ENCODE results near the genes PAPOLB and RSPH10B.

DNA sequence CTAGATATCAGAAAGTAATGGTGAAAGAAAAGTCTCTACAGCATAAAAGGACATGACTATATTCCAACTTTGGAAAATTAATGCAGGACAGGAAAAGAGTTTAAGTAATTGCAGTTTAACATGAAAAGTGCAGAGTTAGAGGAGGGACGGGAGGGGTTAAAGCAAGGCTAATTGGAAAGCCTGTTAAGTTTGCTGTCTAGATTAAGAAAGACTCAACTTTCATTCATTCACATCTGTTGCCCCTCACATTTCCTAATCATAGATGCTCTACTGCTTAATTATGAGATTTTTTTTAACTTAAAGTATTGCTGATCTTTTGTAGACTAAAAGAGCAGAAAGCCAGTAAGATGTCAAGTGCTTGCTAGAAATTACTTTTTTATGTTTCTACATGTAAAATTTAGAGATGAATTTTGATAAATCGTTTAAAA, 3.7 kb downstream of the PAPOLB start:
- PRO-cap, result no peak
- RRBS, 2 experiments, result no CpG with 5 or more reads among the region's 2 CpGs

DNA sequence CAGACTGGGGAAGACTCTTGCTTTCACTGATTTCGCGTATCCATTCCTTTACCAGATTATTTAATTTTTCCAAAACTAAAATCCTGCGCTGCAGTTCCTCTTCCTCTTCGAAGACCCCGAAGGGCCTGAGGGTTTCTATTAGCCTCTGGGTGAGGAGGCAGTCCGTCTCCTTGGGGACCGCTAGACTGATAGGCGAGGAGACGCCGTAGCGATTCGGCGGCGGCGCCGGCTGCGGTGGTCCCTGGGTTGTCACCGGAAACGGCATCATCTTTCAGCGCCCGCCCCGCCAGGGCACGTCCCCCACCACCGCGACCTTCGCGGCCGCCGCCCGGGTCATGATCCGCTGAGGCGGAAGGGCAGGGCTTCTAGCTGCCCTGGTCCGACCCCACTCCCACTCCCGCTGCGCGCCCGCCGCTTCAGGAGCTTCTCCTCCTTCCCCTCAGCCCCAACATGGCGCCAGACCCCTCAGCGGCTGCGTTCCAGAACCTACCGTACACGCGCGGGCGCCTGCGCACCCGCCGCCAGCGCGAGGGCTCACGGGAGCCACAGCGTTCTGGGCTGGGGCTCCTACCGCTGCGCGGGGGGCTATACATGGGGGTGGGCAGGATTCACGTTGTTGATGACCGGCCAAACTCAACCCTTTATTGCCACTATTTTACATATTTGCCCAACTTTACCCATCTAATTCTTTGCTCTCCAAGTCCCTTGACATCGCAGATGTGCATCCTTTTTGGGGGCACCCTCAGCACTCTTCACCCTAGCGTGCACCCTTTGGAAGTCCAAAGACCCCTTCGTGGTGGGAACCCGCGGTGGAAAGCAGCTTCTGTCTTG, at the start of gene PAPOLB:
Gene PAPOLB (minus strand): TSS at position 488 of the 831 bp plus-strand sequence.
- PRO-cap, result no peak
- RRBS, 2 experiments, result 7 to 10% methylated on average over 12 of the region's 63 CpGs

DNA sequence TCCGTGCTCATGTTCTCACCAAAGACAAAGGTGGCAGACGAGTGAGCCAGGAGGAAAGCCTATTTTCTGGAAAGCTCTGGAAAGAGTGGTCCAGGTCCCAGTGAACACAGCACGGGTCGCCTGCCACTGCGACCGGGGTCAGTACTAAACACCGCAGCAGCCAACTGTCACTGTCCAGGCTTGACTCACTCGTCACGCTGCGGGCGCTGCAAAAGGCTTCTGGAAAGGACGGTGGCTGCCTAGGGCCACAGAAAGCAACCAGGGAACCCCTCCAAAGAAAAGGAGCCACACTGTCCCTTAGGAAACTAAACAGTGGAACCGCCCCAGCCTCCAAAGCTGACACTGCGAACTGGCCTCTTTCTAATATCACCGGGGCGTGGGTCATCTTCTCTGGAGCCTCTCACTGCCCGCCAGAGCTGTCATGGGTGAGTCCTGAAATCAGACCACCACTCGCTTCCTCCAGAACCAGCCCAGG, 4.0 kb downstream of the RADIL start:
- PRO-cap, result no peak
- RRBS, 2 experiments, result no CpG with 5 or more reads among the region's 18 CpGs

GRCh38 chr7:5068057-5069514, 22.9 kb downstream of the RBAK start:
- PRO-cap, result no peak
- RRBS, 2 experiments, result no CpG with 5 or more reads among the region's 11 CpGs

DNA sequence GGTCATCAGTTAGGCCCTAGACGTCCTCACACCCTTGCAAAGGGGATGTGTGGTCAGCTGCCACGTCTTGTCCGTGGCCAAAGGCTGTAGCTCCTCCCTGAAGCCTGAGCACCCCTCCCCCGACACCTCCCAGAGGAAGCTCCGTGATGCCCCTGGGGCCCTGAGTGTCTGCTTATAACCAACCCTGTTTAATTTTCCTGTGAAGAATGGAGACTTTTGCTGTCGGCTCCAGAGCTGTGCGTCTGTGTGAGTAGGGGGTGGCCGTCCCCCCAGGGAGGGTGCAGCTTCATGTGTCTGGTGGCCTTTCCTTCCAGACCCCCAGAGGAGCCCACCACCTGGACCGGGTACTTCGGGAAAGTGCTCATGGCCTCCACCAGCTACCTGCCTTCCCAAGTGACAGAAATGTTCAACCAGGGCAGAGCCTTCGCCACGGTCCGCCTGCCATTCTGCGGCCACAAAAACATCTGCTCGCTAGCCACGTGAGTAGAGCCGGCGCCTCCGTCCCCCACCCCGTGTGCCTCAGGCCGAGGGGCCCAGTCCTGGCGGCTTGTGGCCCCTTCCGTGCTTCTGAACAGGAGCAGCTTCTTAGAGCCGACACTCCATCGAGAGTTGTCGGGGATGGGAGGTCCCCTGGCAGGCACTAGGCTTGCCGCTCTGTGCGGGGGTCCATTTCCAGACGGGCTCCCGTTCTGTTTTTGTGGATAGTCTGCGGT, 37.0 kb downstream of the WIPI2 start:
- PRO-cap, result no peak
- RRBS, 2 experiments, result no CpG with 5 or more reads among the region's 31 CpGs

GRCh38 chr7:5313062-5313632, 30.4 kb downstream of the SLC29A4 start:
- PRO-cap, result no peak
- RRBS, 2 experiments, result 55 to 69% methylated on average over 4 of the region's 37 CpGs

- PRO-cap, result no peak
- RRBS, 2 experiments, result no CpG with 5 or more reads among the region's 18 CpGs
These were observed 45.5 kb downstream of the SLC29A4 start for GRCh38 chr7:5328257-5328683.

DNA sequence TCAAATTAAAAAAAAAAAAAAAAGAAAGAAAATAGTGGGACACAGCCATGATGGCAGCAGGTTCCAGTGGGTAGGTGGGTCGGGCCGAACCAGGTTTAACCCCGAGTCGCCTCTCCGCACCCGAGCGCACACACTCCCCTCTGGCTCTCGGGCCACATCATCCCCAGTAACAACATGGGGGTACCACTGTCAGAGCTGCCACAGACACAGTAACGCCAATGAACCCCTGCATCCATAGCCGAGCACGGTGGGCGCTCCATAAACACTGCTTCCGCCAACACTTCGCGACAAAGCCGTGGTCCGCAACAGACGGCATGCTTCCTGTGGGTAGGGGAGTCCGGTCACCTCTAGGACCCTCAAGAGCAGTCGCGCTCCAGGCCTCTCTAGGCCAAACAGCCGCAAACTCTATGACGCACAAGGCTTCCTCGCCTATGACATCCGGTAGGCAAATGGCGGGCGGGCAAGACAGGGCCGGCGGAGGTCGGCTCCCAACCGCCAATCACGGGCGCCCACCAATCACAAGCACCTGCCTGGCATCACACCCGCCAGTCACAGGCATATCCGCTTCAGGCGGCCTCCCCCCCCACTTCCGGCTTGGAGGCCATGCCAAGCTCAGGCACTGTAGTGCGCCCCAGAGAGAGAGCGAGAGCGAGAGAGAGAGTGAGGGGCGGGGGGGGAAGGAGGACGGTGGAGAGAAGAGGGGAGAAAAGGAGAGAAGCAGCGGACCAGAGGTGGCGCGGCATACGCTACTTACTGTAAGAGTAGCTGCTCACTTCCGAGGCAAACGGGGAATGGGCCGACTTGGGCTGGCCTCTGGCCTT, 67.3 kb downstream of the TNRC18 start:
- PRO-cap, result no peak
- RRBS, 2 experiments, result 93% methylated on average over 6 of the region's 49 CpGs; no CpG with 5 or more reads in 1 of the 2 experiments

DNA sequence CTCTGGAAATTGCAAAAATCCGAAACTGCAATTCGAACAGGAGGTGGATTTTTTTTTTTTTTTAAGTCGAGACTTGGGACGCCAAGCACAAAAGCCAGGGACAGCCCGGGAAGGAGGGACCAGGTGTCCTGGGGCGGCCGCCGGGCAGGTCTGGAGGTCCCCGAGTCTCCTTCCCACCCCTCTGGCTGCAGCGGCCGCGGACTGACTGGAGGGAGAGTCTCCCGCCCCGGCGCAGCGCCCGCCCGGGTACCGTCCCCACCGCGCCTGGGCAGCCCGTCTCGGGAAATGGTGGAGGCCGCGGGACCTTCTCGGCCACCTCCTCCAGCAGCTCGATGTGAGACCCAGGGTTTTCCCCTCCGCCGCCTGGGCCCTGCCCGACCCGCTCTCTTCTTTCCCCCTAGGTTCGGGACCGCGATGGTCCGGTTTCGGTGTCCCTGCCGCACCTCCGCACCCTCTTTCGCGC, 3.7 kb downstream of the TNRC18 start:
- PRO-cap, result no peak
- RRBS, 2 experiments, result 1 to 2% methylated on average over 12 of the region's 40 CpGs

GRCh38 chr7:5432231-5432613, 8.6 kb upstream of the TNRC18 start:
- PRO-cap, result no peak
- RRBS, 2 experiments, result 96 to 97% methylated on average over 1 of the region's 7 CpGs

DNA sequence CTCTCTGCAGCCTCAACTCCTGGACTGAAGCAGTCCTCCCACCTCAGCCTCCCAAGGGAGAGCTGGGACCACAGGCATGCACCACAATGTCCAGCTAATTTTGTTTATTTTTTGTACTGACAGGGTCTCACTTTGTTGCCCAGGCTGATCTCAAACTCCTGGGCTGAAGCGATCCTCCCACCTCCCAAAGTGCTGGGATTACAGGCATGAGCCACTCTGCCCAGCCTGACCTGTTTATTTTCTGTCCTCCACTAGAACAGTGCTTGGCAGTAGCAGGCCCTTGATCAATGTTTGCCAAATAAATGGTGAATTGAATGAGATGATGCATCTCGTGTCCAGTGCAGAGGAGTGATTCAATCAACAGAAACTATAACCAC, 5.1 kb upstream of the FBXL18 start:
- PRO-cap, result no peak
- RRBS, 2 experiments, result no CpG with 5 or more reads among the region's 2 CpGs

DNA sequence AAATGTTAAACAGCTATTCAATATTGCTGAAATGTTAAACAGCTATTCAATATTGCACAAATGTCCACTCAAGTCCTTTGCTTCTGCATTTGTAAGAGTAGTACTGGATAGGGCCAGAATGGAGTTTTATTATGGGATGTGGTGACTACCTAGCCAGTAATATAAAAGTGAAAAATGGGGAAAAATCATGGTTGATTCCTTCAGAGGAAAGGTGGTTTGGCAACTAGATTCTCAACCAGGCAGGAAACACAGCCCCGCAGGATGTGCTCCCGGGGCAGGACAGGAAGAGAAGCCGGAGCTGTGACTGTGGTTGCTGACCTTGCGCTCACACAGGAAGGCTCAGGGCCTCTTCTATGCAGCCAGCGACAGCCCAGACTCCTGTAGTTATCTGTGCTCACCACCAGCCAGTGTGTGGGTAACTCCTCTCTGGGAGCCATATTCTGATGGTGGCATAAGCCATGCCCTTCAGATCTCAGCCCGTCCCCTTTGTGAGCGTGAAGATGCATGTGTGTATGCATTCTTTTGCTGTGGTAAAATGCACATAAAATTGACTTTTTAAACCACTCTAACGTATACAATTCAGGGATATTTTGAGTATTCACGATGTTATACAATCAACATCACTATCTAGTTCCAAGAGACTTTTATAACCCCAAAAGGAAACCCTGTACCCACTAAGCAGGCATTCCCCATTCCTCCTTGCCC, 50.7 kb downstream of the FSCN1 start:
- PRO-cap, result no peak
- RRBS, 2 experiments, result no CpG with 5 or more reads among the region's 9 CpGs

- PRO-cap, result no peak
- RRBS, 2 experiments, result no CpG with 5 or more reads among the region's 39 CpGs
These were observed at the start of gene RSPH10B for GRCh38 chr7:5970372-5970814. Gene RSPH10B (minus strand): TSS chr7:5970689.

- PRO-cap, result no peak
- RRBS, 2 experiments, result no CpG with 5 or more reads among the region's 3 CpGs
These were observed 13.1 kb downstream of the EIF2AK1 start for GRCh38 chr7:6045839-6046265.

GRCh38 chr7:6106257-6106954, 1.7 kb downstream of the USP42 start:
- PRO-cap, result no peak
- RRBS, 2 experiments, result no CpG with 5 or more reads among the region's 8 CpGs

- PRO-cap, result no peak
- RRBS, 2 experiments, result no CpG with 5 or more reads among the region's 34 CpGs
These were observed 57.7 kb downstream of the USP42 start for GRCh38 chr7:6162016-6163261.

GRCh38 chr7:6167125-6167724, 62.5 kb downstream of the USP42 start:
- PRO-cap, result no peak
- RRBS, 2 experiments, result no CpG with 5 or more reads among the region's 12 CpGs

- PRO-cap, result no peak
- RRBS, 2 experiments, result no CpG with 5 or more reads among the region's 5 CpGs
These were observed 77.0 kb downstream of the USP42 start for GRCh38 chr7:6181709-6182134.

- PRO-cap, result no peak
- RRBS, 2 experiments, result no CpG with 5 or more reads among the region's 2 CpGs
These were observed 51.1 kb downstream of the CYTH3 start for GRCh38 chr7:6221310-6221725.

GRCh38 chr7:6270923-6271348, 1.5 kb downstream of the CYTH3 start:
- PRO-cap, result no peak
- RRBS, 2 experiments, result no CpG with 5 or more reads among the region's 13 CpGs

All from astrocyte (in vitro differentiated cells and primary cell).